Islet of Langerhans (tissue), 1 donor: ENCODE data around the gene ZDHHC23.

DNA sequence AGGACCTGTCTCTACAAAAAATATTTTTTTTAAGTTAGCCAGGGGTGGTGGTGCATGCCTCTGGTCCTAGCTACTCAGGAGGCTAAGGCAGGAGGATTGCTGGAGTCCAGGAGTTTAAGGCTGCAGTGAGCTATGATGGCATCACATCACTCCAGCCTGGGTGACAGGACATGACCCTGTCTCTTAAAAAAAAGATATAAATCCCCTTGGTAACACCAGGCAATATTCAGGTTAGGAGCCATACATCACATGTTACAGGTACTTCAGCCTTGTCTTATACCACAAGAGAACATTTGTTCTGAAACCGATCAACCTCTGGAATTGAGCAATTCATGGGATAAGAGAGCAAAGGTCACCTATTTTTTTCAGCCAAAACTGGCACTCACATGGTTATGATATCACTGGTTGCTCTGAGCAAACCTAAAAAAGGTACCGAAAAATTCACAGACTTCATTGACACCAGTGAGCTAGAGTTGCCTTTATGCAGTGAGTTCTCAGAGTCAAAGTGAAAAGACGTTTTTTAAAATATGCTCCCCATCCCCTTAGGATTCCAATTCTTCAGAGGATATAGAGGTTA is 9.1 kb downstream of the SPICE1 start:
- RRBS = no CpG with 5 or more reads among the region's 3 CpGs

DNA sequence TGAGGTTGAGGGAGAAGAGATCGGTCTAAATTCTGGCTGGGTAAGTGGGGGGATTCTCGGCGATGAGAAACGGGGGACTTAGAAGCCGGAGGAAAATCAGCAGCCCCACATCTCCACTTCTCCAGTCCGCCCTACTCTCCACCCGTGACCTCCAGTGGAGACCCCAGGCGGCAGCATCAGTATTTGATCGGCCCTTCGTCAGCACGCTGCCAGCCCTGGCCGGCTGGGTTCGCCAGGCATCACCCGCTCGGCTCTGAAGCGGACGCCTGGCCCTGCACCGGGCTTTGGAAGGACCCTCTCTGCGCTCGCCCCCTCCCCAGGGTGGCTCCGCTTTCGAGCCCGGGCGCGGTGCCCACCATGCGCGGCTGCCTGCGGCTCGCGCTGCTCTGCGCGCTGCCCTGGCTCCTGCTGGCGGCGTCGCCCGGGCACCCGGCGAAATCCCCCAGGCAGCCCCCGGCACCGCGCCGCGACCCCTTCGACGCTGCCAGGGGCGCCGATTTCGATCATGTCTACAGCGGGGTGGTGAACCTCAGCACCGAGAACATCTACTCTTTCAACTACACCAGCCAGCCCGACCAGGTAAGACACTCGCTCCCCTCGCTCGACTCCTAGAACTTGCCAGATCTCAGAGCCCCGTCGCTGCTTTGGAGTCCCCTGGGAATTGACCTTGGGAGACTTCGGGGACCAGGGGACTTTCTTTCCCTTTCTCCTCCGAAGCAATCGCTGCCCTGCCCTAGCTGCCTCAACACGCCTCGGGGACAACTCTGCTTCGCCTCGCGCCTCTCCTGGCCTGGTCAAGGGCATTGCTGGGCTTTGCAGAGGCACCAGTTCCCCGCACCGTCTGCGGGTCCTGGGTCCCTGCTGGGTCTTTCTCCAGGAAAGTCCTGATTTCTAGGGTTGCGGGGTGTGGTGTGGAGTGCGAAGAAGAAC is 575 bp downstream of the SIDT1 start:
- RRBS = 3% methylated on average over 23 of the region's 69 CpGs

- RRBS = no CpG with 5 or more reads among the region's 10 CpGs
Observed at GRCh38 chr3:113629997-113630503, 66.4 kb downstream of the USF3 start.

- RRBS = no CpG with 5 or more reads among the region's 3 CpGs
Observed at GRCh38 chr3:113657920-113658469, 38.4 kb downstream of the USF3 start.

GRCh38 chr3:113691349-113692208 is 4.9 kb downstream of the USF3 start:
- RRBS = no CpG with 5 or more reads among the region's 7 CpGs

GRCh38 chr3:113695260-113695781 is 1.1 kb downstream of the USF3 start:
- RRBS = no CpG with 5 or more reads among the region's 7 CpGs

DNA sequence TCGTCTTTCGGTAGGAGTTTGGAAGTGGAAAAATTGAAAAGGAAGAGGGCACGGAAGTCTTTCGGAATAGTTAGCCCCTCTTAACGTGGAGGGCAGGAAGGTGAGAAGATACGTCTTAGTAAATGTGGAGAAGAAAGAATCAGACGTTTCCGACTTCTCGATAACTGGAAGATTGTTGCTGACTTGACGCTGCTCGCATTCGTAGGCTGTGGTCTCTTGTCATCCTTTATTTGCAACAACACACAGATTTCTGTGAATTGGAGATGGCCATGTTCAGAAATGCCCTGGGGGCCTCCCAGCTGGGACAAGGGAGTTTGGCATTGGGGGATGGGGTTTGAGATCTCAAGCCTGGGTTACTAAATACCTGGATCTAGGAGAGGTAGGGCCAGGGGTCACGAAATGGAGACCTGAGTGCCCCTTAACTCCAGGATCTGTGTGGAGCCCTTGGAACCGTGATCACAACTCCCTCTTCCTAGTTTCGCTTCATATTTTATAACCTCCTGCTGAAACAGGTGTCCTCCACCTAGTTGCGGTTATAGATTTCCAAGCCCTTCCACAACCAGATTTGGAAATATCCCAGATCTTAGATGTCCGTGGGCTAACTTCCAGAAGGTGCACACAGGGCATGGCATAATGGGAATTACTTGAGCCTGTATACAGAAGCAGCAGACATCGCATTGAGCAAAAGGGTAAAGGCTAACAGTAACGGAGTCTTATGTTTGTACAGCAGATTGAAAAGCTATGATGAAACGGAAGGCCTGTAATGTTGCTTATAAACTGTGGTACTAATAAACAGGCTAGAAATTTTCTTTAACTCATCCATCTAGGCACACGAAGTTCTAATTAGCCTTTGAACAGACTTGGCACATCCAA is 869 bp upstream of the USF3 start:
- RRBS = no CpG with 5 or more reads among the region's 21 CpGs

DNA sequence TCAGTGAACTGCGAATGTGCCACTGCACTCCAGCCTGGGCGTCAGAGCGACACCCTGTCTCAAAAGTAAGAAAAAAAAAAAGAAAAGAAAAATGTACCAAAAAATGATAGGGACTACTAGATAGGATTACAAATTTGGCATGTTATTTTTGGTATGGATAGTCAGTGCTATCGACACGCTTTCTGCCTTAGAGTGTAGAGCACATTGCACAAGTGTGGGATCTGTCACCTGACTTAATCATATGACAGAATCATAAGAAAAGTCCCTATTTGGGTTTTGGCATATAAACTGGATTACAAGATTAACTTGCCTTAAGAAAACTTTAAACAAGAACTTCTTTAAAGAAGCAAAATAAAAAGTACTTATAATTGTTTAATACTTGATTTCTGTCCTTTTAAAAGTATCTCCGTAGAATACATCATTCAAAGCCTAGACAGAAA is 7.7 kb downstream of the ATP6V1A start:
- RRBS = no CpG with 5 or more reads among the region's 6 CpGs

- RRBS = no CpG with 5 or more reads among the region's 2 CpGs
Observed at GRCh38 chr3:113897303-113898046, 50.3 kb upstream of the ZDHHC23 start.

GRCh38 chr3:113947596-113948352 is at the start of gene ZDHHC23:
Gene ZDHHC23, plus strand, starts transcription at chr3:113948013.
- RRBS = 4% methylated on average over 67 of the region's 99 CpGs

DNA sequence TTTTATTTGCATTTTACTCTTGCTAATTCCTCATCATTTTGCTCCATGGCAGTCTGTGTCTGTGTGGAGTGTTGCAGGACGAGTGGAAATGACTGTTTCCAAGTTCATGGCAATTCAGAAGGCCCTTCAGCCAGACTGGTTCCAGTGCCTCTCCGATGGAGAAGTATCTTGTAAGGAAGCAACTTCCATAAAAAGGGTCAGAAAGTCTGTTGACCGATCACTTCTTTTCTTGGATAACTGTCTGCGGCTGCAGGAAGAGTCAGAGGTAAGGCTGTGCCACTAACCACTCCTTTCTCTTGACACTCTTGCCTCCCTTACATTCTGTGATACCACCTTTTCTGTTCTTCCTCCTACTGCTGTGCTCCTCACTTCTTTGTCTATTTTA is 14.0 kb downstream of the QTRT2 start:
- RRBS = no CpG with 5 or more reads among the region's 4 CpGs

GRCh38 chr3:114219691-114220159 is 17.7 kb downstream of the ZNF80 start:
- RRBS = no CpG with 5 or more reads among the region's 3 CpGs

DNA sequence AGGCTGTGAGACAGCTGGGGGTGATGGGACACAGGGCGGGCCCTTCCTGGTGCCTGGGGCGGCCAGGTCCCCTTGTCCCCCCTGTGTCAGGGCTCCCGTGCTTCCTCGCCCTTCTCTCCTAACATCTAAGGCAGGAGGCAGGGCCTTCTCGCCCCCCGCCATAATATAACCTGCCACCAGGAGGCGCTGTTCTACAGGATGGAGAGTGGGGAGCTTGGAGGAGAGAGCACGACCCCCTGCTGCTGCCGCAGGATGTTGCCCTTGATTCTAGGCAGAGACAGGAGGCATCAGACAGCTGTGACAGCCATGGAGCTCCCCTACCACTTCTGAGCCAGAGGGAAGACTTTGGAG is 3.0 kb upstream of the TIGIT start:
- RRBS = no CpG with 5 or more reads among the region's 9 CpGs

DNA sequence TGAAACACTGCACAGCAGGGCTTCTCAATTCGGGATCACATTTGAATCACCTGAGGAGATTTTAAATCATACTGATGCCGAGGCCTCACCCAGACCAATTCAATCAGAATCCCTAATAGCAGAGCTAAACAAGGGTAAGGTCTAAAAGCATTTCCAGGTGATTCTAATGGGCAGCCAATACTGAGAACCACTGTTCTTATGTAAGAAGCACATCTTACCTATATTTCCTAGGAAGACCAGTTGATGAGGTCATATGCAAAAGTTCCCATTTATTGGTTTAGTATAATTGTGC is 2.1 kb downstream of the TIGIT start:
- RRBS = no CpG with 5 or more reads among the region's 2 CpGs

DNA sequence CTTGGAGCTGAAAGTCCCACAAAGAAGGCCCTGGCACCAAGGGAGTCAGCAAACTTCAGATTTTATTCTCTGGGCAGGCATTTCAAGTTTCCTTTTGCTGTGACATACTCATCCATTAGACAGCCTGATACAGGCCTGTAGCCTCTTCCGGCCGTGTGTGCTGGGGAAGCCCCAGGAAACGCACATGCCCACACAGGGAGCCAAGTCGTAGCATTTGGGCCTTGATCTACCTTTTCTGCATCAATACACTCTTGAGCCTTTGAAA is 15.0 kb downstream of the TIGIT start:
- RRBS = no CpG with 5 or more reads among the region's 4 CpGs

DNA sequence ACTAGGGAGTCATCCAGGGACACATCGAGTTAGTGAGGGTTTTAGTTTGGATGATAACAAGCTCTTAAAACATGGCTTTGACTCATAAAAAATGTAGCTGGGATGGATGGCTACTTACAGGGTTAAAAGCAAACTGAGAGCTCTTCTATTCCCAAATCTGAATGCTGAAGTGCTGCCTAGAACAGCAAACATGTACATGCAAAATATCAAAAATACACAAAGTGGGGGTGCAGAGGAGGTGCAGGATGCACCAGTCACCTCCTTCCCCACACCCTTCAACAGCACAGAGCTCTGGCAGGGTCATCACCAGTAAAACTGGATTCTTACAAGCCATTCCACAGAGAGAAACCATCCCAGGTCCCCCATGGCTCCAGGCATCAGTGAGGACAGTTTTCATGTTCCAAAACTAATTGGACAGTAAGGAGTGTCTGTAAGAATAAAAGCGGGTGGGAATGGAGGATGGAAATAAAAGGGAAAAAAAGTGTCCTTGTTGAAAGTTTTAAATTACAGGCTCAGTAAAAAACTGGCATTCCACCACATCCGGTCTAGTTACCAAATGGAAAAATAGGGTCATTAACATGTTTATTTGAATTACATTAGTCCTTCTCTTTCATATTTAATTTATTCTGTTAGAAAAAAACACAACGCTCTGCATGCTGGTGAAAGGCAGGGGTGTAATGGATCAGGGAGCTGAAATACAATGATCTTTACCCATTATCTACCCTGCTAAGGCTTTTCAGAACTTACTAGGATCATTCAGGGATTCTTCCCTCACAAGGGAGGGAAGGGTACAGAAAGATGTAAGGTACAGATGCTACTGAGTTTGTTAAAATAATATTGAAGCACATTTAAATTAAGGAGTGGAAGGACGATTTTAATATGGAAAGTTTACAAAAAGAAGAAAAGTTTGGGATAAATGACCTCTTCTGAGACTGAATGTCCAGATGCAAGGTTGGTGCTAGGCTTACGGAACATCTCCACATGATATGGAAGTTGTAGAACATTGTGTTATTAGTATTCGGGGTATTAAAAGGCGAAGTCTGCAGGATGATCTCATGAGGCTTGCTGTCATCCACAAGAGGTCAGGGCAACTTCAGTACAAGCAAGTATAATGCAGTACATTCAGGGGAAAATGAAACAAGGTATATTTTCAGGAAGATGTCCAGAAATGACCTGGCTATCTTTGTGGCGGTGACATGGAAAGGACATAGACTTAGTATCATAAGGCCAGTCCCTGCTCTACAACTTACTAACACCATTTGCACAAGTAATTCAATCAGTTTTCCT is 117.6 kb downstream of the TIGIT start:
- RRBS = no CpG with 5 or more reads among the region's 9 CpGs

DNA sequence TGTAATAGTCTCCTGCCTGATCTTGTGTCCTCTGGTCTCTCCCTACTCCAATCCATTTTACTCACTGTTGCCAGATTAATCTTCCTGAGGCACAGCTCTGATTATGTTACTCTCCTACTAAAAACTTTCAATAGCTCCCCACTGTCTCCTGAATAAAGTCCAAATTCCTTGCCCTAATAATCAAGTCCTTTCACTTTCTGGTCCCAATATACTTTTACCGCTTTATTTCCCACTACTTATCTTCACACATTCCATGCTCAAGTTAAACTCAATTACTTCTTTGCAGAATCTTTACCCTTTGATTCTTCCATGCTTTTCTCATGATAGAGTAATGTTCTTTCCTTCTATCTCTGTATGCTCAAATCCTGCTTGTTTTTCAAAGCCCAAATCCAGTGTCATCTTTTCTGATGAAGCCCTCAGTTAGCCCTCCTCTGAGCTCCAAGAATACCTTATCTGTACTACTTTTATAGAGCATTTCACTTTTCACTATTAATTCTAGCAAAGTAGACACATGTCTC is 181.1 kb downstream of the TIGIT start:
- RRBS = no CpG with 5 or more reads among the region's 1 CpG

DNA sequence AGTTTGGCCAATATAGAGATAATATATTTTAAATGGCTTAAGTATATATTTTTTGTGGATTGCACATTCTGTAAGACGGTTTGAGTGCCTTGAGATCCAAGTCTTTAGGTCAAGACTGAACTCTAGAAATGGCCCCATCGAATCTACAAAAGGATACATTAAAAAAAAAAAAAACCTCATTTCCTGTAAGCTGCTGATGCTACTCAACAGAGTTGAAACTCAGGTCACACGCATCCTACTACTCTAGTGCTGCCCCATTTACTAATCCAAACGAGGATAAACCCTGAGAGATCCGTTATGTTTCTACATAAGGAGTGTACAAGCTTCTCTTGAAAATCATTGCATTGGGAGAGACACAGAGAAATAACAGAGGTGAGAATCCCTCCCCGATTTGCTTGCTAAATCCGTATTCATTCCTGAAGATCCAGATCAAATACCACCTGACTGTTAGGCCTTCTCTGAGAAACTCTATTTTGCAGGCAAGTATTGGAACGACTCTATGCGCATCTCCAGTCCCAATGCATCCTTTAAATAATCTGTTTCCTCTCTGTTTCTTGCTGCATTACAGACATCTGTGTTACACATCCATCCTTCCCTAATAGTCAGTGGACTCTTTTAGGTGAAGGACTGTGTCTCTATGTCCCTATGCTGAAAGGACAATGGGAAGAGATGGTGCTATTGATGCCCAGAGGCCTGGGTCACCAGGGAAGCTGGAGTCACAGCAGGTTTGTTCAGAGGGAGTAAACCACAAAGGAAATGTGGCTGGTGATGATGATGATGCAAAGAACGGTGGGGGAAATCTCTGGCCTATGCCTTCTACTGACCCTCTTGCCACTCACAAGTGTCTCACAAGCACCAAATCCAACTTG is 187.5 kb downstream of the TIGIT start:
- RRBS = no CpG with 5 or more reads among the region's 10 CpGs

DNA sequence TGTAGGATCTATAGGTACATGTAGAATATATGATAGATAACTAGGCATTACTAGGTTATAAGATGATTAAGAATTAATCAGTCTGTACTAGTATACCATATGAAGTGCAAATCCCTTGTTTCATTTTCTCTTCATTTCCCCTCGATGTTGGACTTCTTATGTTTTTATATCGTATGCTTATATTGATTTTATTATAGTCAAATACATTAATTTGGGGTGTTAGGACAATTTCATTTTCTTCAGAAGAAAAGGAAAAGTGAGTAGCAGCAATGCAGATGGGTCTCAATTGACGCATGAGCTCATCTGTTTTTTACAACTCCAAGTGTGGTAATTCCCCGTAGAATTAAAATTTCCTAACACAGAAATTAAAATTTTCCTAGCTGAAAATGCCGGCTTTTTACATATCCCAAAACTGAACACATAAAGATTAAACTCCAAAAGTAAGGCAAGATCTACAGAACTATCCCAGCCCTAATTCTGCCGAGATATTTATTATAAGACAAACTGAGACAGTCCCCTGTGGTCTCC is 419.2 kb downstream of the TIGIT start:
- RRBS = no CpG with 5 or more reads among the region's 6 CpGs

GRCh38 chr3:114718597-114719282 is 424.9 kb downstream of the TIGIT start:
- RRBS = no CpG with 5 or more reads among the region's 3 CpGs